Esophagus squamous epithelium (tissue), 4 donors: ENCODE measurements around a stretch of chr20.

GRCh38 chr20:62372252-62372709 is 5.2 kb upstream of the LAMA5 start:
- PRO-cap: no peak
- RAMPAGE, long total RNA, 4 experiments: no peak in any of the 4 experiments

DNA sequence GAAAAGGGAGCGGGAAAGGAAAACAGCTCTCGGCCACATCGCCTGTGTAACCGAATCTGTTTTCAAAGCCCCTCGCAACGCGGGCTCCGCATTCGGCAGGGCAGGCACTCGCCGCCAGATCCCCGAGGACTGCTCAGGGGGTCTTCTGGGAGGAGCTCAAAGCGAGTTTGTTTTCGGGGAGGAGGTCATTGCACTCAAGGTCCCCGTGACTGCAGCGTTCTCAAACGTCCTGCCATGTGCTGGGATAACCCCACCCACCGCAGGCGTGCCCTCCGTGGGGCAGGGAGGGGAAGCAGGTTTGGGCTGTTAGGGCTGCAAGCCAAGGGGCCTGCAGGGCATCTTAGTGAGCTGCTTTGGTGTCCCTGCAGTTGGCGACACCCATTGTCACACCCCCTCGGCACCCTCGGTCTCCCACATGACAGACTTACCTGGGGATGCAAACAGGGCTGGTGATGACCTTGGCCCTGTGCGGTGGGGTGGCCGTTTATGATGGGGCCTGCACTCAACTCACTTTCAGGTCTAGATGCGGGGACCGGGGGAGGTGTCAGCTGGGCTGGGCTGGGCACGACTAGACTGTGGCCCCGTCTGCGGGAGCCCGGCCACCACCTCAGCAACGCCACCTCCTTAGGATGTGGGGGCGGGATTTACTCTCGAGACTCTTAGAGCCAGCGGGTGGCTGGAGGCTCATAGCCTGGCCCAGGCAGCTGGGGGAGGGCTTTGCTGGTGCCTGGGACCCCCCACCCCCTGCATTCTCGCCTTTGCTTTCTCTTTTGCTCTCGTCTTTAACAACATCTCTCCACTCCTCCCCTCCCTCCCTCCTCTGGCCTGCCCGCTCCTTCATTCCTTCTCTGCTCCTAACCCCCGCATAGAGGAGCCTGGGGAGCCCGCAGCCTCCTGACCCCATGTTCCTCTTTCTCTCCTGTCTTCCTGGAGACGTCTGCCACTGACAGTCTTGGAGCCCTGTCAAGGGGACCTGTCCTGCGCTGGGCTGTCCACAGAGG is 6.5 kb upstream of the GATA5 start:
- PRO-cap: no peak
- RAMPAGE, long total RNA, 4 experiments: no peak in any of the 4 experiments

DNA sequence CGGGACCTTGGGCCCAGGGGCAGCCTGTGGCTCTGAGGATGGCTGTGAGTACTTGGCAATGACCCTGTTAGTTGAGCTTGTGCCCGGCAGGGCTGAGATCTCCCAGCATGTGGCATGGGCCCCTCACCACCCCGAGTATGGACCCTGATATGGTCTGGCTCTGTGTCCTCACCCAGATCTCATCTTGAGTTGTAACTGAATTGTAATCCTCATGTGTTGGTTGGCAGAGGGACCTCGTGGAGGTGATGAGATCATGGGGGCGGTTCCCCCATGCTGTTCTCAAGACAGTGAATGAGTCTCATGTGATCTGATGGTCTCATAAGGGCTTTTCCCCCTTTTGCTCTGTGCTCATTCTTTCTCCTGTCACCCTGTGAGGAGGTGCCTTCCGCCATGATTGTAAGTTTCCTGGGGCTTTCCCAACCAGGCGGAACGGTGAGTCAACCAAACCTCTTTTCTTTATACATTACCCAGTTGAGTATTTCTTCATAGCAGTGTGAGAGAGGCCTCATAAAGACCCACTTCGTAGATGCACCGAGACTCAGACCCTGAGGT is 26.0 kb upstream of the GATA5 start:
- PRO-cap: unidirectional peak, plus-strand start at position 486 of the sequence
- RAMPAGE, long total RNA, 4 experiments: no peak in any of the 4 experiments

- PRO-cap: no peak
- RAMPAGE, long total RNA, 4 experiments: no peak in any of the 4 experiments
Observed at GRCh38 chr20:62511352-62512070, 35.7 kb upstream of the GATA5 start.

DNA sequence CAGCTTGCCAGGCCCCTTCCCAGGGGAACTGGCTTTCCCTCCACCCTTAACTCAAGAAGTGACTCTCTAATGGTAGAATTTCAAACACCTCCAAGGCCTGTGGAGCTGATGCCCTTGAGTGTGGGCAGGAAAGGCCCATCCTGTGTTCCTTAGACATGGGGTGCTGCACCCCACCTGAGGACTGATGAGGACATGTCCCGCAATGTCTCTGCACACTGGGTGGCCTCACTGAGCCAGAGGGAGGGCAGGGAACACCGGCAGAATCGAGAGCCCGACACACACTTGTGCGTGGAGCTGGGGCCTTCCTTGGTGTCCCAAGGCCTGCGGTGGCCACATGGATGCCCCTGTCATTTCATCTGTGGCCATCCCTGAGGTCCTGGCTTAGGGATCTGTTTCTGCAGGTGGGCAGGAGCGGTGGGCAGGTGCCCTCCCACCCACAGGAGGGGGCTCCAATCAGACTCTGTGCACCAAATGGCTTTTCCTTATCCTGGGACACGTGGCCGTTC is 82.8 kb upstream of the SLCO4A1 start:
- PRO-cap: no peak
- RAMPAGE, long total RNA, 4 experiments: no peak in any of the 4 experiments

- PRO-cap: no peak
- RAMPAGE, long total RNA, 4 experiments: no peak in any of the 4 experiments
Observed at GRCh38 chr20:62571713-62572247, 70.5 kb upstream of the SLCO4A1 start.

- PRO-cap: no peak
- RAMPAGE, long total RNA, 4 experiments: no peak in any of the 4 experiments
Observed at GRCh38 chr20:62574393-62574786, 67.9 kb upstream of the SLCO4A1 start.

DNA sequence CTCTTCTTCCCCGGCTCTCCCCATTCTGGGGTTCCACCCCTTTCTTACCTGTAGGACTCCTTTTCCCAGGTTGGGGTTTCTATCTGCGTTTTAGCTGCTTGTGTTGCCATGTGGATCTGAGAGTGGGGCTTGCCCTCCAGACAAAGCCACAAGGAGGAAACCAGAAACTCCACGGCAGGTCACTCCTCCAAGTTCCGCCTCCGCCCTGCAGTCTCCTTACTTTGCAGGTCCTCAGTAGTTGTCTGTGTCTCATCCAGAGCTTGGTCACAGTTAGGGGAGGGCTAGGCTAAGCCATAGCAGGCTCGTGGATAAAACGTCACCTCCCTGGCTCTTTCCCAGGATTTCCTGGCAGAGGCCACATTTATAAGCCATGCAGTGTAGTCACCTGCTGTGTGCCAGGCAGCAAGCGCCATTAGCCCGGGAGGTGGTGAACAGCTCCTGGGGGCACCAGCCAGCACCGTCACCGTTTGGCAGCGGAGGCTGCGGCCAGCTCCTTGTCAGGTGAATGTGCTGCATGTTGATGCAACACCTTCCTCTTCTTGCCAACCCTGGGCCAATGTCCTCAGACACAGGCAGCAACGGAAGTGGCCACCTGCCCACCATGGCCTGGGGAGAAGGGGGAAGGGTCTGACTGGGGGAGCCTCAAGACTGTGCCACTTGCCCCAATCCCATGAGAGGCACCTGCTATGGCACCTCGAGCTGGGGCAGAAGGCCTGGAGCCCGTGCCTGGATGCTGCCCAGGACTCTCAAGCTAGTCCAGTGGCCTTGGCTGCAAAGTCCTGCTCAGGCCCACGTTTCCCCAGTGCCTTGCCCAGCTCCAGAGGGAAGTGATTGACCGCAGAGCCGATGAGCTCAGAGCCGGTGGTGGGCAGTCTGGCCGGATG is 39.1 kb upstream of the SLCO4A1 start:
- PRO-cap: bidirectional peak, plus-strand start at position 360 of the sequence, minus-strand start at position 223 of the sequence; bidirectional peak, plus-strand start outside the sequence, minus-strand start at position 829 of the sequence
- RAMPAGE, long total RNA, 4 experiments: no peak in any of the 4 experiments

- PRO-cap: bidirectional peak, plus-strand start at chr20:62603949, minus-strand start at chr20:62603758
- RAMPAGE, long total RNA, 4 experiments: no peak in any of the 4 experiments
Observed at GRCh38 chr20:62603814-62604193, 38.5 kb upstream of the SLCO4A1 start.

DNA sequence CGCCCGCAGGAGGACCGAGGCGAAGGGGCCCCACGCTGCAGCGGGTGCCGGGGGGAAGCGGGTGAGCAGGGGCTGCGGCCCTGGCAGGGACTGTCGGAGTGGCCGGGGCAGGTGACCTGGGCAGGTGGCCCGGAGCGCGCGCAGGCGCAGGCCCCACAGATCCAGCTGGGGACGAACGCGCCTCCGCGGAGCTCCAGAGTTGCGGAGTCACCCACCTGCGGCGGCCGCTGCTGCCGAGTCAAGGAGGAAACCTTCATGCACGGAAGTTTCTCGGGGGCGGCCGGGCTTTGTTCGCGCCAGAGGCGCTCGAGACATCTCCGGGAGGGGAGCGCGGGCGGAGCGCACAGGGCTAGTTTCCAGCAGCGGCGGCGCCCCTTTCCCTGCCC is 489 bp downstream of the SLCO4A1 start:
- PRO-cap: bidirectional peak, plus-strand start at position 158 of the sequence, minus-strand start at position 92 of the sequence
- RAMPAGE, long total RNA, 4 experiments: no peak in any of the 4 experiments

DNA sequence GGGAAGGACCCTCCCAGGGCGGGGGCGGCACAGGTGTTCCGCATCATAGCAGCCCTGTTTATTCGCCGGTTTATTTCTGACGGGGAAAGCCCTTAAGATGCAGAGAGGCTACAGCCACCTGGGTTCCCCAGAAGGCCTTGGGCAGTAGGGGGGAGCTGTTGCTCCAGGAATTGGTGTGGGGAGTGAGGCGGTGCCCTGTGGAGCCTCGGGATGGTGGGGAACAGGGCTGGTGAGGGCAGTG is 13.0 kb downstream of the SLCO4A1 start:
- PRO-cap: no peak
- RAMPAGE, long total RNA, 4 experiments: no peak in any of the 4 experiments

GRCh38 chr20:62685965-62686607 is 22.6 kb upstream of the NTSR1 start:
- PRO-cap: bidirectional peak, plus-strand start at chr20:62686435, minus-strand start at chr20:62686300
- RAMPAGE, long total RNA, 4 experiments: no peak in any of the 4 experiments

DNA sequence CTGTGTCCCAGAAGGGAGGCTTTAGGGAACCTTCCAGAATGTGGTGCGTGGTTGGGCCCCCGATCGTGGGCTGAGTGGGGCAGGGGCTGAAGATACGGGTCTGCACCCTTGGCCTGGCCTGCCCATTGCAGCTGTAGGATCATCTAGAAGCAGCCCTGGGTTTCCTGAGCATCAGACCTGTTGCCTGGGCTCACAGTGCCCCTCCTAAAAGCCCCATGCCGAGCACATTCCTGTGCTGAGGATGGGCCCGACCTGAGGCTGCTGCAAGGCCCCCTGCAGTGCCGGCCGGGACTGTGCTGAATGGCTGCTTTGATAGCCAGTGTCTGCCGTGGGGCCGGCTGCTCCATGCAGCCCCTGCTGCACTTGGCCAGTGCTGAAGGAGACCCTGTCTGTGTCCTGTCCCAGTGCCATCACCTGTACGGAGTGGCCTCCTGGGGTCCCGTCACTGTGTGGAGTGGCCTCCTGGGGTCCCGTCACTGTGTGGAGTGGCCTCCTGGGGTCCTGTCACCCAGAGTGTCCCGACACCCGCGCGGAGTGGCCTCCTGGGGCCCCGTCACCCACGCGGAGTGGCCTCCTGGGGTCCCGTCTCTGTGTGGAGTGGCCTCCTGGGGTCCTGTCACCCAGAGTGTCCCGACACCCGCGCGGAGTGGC is 6.8 kb downstream of the COL9A3 start:
- PRO-cap: no peak
- RAMPAGE, long total RNA, 4 experiments: no peak in any of the 4 experiments

DNA sequence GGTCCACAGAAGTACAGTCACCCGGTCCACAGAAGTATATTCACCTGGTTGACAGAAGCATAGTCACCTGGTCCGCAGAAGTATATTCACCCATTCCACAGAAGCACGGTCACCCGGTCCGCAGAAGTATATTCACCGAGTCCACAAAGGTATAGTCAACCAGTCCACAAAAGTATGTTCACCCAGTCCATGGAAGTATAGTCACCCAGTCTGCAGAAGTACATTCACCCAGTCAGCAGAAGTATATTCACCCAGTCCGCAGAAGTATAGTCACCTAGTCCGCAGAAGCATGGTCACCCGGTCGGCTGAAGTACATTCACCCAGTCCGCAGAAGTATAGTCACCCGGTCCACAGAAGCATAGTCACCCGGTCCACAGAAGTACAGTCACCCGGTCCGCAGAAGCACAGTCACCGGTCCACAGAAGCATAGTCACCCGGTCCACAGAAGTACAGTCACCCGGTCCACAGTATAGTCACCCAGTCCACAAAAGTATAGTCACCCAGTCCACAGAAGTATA is 8.9 kb downstream of the TCFL5 start:
- PRO-cap: no peak
- RAMPAGE, long total RNA, 4 experiments: no peak in any of the 4 experiments

DNA sequence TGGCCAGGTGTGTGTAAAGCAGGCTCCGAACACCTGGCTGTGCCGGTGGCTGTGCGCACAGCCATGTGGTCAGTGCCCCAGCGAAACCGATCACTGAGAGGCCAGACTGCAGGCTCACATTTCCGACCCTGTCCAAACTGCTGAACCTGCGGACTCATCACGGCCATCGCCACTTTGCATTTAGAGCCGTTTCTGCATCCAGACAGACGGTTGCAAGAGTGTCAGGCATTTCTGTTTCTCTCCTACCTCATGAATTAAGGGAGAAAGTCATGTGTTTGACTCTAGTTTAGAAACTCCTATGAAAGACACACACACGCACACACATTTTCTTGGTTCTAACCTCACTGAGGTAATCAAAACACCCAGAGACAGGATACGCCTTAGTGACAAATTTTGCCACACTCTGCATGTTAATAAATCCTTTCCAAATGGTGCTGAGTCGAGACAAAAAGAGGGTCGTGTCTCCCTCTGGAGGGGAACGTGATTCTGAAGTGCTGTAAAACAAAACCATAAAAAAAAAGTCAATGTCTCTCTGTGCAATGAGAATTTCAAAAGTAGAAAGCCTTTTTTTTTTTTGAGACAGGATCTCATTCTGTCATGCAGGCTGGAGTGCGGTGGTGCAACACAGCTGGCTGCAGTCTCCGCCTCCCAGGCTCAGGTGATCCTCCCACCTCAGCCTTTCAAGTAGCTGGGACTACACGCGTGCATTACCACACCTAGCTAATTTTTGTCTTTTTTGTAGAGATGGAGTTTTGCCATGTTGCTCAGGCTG is 31.0 kb upstream of the TCFL5 start:
- PRO-cap: no peak
- RAMPAGE, long total RNA, 4 experiments: no peak in any of the 4 experiments

GRCh38 chr20:62922127-62922799 is 4.0 kb downstream of the DIDO1 start:
- PRO-cap: no peak
- RAMPAGE, long total RNA, 4 experiments: no peak in any of the 4 experiments

GRCh38 chr20:62937229-62938007 is 529 bp upstream of the GID8 start:
- PRO-cap: bidirectional peak, plus-strand start at chr20:62938050, minus-strand start at chr20:62937895
- RAMPAGE, long total RNA, 4 experiments: start-site peak on the minus strand in 2 of 4 experiments, at chr20:62937877-62937914 at its widest, 37 to 53 reads per replicate

GRCh38 chr20:62963515-62964186 is 11.1 kb downstream of the SLC17A9 start:
- PRO-cap: no peak
- RAMPAGE, long total RNA, 4 experiments: no peak in any of the 4 experiments

DNA sequence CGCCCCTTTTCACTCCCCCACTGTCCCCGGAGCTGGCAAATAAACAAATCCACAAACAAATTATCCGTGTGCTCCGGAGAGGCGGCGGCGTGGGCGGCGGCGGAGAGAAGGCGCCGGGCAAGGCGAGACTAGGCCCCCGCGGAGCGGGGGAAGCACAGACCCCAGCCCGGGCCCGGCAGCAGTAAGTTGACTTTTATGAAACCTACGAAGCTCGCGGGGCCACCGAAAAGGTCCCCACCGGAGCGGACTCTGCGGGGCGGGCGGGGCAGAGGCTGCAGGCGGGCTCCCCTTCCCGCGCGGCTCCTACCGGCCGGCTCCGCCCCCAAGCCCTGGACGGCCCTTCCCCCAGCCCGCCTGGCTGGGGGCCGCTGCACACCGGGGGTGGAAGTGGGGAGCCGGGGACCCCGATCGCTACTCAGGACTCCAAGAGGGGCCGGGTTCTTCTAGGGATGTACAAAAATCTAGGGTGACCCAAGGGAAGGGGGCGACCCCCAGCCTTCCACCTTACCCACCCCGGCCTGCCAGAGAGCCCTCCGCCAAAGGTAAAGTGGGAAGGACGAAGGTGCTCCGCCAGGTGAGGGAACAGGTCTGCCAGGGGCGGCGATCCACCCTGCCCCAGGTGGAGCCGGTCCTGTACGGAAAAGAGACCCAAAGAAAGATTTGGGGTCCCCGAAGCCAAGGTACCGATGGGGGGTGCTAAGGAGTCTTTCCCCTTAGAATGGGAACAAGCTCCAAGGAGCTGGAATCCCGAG is 40.5 kb downstream of the YTHDF1 start:
- PRO-cap: no peak
- RAMPAGE, long total RNA, 4 experiments: no peak in any of the 4 experiments

GRCh38 chr20:63176286-63176802 is 39.6 kb downstream of the YTHDF1 start:
- PRO-cap: no peak
- RAMPAGE, long total RNA, 4 experiments: no peak in any of the 4 experiments